ENCODE data around the genes CCDC83 and RAB38.

DNA sequence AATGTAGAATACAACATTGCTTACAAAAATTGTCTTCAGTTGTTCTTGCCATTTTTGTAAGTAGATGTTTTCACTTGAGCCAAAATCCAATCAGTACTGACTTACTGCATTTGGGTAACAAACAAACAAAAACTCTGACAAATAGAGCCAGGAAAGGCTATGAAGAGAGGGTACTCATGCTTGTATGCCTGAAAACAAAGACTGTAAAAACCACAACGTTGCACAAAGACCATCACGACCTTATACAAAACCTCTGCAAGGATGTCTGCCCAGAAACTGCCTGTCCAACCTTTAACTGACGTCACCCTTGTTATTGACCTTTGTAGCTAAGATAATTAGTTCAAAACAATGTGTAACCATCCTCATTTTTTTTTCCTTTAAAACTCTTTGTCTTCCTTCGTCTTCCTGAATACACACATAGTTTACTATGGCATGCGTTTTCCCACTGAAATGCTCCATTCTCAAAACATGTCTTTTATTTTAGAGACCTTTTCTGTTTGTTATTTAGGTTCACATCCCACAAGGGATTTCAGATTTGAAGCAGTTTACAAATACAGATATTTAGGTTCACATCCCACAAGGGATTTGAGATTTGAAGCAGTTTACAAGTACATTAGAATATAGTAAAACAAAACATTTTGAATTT, 882 bp upstream of the CREBZF start:
- RRBS = no CpG with 5 or more reads among the region's 5 CpGs

GRCh38 chr11:85682242-85683397, 3.4 kb downstream of the CCDC89 start:
- RRBS = 14% methylated on average over 4 of the region's 43 CpGs

GRCh38 chr11:85756230-85756550, 54.8 kb downstream of the SYTL2 start:
- RRBS = no CpG with 5 or more reads among the region's 2 CpGs

- RRBS = no CpG with 5 or more reads among the region's 6 CpGs
These were observed 26.0 kb downstream of the SYTL2 start for GRCh38 chr11:85784802-85785422.

- RRBS = 13% methylated on average over 3 of the region's 11 CpGs
These were observed 521 bp downstream of the SYTL2 start for GRCh38 chr11:85810454-85810785.

DNA sequence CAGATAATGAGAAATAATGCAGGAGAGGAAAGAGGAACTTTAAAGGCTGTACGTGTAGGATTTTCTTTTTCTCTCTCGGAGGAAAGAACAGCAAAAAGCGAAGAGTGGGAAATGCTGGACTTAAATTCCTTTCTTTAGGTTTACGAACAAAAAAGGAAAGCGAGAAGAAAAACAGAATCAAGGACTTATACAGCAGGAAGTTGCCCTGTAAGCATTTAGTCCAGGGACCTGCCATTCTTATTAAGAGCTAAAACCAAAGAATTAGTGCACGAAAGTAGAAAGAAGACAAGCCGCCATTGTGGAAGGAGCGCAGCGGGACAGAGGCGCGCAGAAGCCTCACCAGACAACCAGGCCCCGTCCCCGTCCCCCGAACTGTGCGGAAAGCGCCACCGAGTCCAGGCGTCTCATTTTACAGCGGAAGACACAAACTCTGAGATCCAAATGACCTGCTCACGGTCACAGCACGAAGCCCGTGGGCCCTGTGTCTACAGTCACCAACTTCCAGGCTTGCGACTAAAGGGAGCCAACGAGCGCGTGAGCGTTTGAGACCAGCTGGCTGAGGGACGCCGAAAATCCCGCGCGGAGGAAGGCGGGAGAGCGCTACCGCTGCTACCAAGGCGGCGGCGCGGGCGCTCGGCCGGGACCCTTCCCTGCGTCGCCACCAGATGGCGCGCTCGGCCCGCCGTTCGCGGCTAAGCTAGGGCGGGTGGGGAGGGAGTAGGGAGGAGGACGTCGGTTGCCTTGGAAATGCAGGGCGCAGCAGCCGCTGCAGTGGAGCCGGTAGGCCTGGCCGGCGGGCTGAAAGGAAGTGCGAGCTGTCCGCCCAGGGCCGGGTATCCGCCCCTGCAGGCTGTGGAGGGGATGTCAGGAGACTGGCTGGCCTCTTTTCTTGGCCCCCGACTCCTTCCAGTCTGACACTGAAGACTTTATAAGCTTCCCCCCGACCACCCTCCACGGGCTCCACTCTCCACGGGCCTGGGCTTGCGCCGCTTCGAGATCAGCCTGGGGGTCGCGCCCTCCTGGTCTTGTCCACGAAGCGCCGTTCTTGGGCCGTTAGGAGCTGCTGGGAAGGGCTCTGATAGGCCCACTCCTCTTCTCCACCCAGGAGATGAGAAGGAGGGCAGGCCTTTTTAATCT, at the start of gene CCDC83:
CCDC83 (plus strand) TSS at position 1,028 of the 1,137 bp plus-strand sequence.
- RRBS = 2% methylated on average over 3 of the region's 76 CpGs

DNA sequence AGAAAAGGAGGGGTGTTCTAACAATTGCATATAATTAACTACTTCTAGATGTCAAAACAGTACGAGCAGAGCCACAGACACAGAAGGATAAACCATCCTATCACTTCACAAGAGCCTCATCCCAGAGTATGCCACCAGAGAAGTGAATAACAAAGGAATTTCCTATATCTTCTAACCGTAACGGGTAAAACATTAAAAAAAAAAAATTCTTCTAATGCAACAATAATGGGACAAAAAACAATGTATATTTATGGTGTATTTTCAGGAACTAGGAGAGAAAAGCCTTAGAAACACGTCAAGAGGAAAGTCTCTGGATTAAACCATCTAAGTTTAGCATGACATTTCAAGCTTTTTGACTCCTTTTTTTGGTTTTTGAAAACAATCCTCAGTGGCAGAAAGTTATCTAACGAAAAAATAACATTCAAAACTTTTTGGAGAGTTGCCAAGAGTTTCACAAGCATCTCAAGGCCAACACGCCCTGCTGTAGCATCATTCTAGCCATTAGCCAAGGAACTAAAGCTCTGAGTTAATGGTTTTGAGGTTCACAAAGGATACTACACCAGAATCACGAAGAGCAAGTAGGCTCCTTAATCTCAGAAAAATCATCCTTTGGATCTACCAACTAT, 94.9 kb downstream of the PICALM start:
- RRBS = no CpG with 5 or more reads among the region's 7 CpGs

DNA sequence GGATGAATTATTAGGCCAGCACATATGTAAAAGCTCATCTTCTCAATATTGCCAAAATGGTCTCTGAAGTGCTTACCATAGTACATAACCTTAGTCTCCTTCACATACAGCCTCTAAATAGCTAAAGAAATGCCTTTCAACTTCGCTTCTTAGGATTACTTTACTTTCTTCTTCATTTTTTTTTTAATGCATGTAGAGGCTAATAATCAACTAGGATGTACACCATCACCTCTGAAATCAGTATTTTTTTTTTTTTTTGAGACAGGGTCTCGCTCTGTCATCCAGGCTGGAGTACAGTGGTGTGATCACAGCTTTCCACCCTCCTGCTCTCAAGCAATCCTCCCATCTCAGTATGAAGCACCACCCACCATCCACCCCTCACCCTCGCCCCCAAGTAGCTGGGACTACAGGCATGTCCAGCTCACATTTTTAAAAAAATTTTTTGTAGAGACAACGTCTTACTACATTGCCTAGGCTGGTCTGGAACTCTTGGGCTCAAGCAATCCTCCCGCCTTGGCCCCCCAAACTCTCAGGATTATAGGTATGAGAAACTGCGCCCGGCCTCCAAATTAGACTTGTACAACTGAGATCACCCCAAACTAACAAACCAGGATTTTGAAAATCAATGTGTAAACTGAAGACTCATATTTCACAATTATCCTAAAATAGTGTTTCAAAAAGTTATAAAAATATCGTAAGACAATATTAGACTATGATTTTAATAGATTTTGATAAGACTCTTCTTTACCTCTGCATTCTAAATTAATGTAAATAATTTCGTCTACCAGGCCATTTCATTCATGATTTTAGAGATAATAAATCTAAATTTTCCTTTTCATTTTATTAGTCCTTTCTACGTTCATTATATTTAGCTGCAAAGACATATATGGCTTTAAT, 41.4 kb downstream of the PICALM start:
- RRBS = no CpG with 5 or more reads among the region's 10 CpGs

- RRBS = no CpG with 5 or more reads among the region's 14 CpGs
These were observed 40.4 kb upstream of the PICALM start for GRCh38 chr11:86109060-86109871.

- RRBS = no CpG with 5 or more reads among the region's 32 CpGs
These were observed 56.5 kb downstream of the CCDC81 start for GRCh38 chr11:86431138-86431588.

- RRBS = no CpG with 5 or more reads among the region's 5 CpGs
These were observed 109.6 kb downstream of the CCDC81 start for GRCh38 chr11:86484218-86484836.

DNA sequence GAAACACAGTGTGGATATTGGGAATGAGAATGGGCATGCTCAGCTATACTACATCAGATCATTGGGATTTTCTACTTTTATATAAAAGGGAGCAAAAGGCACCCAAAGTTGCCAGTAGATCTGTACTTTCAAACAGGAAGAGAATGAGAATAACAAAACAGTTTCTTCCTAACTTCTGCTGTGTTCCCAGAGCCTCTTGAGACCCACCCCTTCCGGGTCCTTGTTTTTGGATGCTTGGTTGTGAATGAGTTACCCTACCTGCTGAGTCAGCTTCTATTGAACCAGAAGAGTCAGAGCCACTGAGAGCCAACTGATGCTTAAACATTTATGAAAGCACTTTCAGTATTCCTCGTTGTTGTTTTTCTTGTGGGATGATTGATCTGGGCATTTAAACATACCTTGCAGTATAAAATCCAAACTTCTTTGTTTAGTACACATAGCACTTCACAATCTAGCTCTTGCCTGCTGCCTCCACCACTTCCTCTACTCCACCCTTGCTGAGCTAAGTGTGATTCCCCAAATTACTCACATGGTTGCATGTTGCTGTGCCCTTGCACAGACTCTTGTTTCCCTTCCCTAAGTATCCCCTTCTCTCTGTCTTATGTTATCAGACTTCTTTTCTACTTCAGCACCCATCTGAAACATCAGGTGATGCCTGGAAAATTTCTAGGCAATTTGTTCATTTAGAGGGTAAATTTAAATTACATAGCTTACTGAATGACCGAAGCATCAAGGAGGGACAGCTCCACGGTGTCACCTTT, 5.6 kb downstream of the PRSS23 start:
- RRBS = no CpG with 5 or more reads among the region's 4 CpGs

GRCh38 chr11:86956396-86956741, 1.2 kb upstream of the FZD4 start:
- RRBS = no CpG with 5 or more reads among the region's 6 CpGs

GRCh38 chr11:87358390-87358792, 320.7 kb downstream of the TMEM135 start:
- RRBS = no CpG with 5 or more reads among the region's 5 CpGs

DNA sequence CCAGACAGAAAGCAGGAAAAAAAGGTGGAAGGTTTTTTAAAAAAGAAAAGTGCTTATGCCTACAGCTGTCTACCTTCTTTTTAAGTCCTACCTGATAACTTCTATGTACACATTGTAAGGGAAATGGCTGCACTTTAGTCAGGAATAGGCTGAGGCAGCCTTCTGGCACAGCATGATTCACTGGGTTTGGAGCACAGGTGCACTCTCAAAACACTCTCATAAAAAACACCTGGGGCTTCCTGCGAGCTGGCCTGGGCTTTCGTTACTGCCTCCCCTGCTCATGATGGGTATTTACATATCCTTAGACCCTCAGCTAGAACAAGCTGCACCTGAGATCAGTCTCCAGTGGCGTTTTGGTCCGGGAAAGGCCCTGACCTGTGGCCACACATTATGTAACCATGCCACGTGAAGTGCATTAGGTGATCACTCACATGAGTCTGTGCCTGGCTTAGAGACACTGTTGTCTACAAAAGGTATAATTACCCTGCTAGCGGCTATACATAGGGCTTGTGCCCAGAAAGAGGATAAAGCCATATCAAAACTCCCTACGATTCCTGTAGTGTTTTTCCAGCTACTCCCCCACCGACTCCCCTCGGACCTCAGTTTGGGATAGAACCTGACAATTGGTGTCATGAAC, 321.7 kb downstream of the TMEM135 start:
- RRBS = no CpG with 5 or more reads among the region's 9 CpGs

DNA sequence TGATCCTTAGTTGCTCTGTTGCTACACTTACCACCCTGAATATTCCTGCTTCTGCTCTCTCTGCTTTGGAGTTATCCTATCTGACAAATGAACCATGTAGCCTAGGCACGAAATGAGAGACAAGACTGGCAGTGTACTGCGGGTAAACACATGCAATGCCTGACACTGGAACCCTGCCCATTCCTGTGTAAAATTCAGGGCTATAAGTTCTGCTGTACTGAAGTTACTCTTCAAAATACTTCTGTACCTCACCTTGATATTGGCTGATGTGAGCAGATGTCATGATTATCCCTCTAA, 289.9 kb downstream of the RAB38 start:
- RRBS = no CpG with 5 or more reads among the region's 2 CpGs

DNA sequence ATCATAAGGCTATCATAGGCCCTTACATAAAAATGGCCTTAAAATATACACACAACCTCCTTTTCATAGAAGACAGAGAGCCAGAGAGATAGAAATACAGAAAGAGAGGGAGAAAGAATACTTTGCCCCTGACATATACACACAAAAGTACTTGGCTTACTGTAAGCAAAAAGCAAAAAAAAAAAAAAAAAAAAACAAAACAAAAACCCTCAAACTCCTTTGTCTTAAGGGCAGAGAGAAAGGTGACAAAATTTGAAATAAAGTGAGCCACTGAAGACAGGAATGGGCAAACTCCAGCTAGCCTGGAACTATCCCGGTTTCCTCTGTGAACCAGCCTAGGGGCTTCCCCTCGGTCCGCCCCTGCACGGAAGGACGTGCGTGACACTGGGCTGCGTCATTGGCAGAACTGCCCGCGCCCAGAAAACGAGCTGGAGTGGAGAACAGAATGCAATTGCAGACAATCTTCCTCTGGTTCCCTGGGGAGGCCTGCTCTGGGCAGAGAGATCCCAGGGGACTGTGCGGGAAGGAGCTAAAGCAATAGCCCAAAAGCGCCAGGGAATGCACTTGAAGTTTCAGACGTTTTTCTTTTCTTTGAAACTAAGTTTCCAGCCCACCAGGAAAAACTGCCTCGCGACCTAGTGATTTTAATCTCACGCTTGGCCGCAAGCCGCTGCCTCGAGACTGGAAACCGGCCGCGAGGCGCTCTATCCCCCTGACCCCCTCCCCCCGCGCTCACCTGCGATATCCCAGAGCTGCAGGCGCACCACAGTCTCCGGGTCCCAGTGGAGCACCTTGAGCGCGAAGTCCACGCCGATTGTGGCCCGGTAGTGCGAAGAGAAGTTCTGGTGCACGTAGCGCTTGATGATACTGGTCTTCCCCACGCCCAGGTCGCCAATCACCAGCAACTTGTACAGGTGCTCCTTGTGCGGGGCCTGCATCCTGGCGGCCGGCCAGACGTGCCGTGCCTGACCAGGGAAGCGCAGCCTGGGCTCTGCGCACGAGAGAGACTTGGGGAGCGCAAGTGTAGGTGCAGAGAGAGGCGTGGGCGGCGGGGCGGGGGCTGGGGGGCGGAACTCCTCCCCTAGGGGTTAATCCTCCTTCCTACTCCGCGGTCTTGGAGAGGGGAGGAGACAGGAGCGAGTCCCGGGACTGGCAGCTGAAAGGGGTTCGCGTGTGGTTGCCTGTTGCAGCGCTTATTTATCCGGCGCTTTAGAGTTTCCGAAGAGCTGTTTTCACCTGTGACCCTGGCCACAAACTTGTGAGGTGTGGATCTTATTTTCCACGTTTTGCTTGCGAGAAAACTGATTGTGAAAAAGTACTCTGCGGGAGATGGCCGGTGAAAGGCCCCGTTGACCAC, at the start of gene RAB38:
RAB38 (minus strand) TSS at position 997 of the 1,357 bp plus-strand sequence.
- RRBS = 4% methylated on average over 17 of the region's 67 CpGs

DNA sequence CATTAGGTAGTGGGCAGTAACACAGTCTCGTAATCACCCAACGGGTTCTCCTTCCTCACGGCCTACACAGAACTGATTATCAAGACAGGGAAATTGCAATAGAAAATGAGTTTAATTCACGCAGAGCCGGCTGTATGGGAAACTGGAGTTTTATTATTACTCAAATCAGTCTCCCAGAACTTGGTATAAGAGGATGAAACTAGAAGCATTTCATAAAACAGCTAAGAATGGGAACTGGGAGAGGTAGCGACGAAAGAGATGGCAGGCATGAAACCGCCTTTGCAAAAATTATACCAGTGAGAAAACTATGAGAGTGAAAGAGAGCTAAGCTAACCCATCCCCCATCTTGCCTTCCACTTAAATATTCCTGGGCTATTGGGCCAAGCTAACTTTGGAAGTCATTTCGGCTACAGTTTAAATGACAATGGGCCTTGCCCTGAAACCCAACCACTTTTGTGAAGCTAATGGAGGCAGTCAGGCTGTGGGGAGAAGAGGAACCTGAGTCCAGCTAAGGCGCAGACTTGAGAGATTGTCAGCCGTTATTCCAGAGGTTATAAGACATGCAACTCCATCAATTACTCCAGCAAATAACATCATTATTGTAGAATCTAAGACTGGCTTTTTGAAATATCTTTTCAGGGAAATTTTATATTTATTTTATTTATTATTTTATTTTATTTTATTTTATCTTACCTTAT, 29.6 kb downstream of the CTSC start:
- RRBS = no CpG with 5 or more reads among the region's 11 CpGs

DNA sequence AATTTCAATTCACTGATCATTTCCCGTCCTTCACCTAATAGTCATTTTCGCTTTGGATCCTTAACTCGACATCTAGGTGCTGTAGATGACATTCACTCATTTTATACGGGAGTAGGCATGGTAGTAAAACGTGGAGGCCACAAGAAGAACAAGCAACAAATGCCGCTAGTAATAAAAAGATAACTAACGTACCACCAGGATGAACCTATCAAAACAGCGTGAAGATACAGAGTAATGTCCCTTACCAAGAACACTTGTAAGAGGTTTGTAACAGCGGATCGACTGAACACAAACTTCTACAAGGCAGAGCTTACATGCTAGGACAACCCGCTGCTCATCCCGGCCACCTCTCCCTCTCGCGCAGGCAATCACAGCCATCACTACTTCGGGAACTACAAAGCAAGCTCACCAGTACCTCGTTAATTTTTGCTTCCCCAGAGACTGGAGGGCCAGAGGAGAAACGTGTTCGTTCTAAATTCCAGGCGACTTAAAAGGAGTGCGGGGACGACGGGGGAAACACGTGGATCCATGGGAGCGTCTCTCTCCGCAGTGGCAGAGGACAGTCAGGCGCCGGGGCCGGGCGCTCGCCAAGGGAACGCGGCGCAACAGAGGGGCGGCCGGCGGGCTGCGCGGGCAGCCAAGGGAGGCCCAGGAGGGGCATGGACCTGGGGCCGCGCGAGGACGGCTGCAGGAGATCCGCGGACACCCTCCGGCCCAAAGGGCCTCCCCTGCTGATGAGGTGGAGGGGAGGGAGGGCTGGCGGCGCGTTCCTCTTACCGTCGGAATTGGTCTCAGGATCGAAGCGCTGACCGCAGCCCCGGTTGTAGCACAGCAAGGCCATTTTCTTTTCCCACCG, 507 bp downstream of the CHORDC1 start:
- RRBS = 2% methylated on average over 20 of the region's 55 CpGs